K562 (cell line): ENCODE measurements around the genes SYNC, C1orf94 and GJB4.

DNA sequence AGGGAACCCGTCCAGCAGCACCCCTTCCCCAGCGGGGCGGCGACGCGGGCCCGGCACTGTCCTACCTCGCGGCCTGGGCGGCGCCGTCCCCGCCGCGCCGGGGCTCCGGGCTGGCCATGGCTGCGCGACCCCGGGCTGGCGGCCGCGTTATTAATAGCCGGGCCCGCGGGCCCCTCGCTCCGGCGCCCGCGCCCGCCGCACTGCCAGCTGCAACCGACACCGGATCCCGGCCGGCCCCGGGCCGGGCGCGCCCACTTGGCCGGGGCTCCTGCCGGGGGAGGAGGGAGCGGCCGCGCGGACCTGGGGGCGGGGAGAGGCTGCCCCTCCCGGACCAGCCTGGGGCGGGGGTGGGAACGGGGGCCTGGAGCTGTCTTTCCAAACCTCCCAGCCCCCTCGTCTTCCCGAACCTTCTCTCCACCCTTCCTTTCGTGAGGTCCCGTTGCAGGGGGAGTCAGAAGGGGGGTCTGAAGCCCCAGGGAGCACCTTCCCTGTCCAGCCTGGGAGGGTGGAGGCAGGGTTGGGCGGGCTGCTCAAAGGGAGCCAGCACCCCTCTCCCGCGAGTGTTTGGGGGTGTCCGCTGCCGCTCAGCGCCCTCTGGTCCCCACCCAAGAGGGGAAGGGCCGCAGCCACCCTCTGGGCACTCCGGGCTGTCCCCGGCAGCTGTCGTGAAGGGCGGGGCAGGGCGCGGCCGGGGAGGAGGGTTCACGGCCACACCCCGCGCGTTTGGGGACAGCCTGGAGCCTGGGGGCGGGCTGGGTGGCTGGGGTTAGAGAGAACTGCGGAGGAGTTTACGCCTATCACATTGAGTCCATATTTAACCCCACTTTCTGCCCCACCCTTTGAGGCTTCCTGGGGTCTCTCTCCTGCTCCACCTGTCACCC is at the start of gene SYNC:
TSS of gene SYNC (minus strand) at position 228 of the 881 bp plus-strand sequence.
- RAMPAGE, long total RNA, result no peak
- RRBS, result 4% methylated on average over 31 of the region's 76 CpGs
PRO-cap:
- standard, result bidirectional peak, plus-strand start at position 287 of the sequence, minus-strand start at position 202 of the sequence; bidirectional peak, plus-strand start at position 732 of the sequence, minus-strand start at position 662 of the sequence
- CoPRO, capped RNA only, 2 experiments, result peak in 2 of 2 experiments; most common plus-strand start position 315 of the sequence (in 1); most common minus-strand start position 662 of the sequence (in 2)
- CoPRO, capped and uncapped RNA, 2 experiments, result peak in 1 of 2 experiments; most common plus-strand start position 312 of the sequence (in 1); most common minus-strand start position 228 of the sequence (in 1)
- CoPRO, uncapped RNA only, 2 experiments, result peak in 1 of 2 experiments; most common plus-strand start position 705 of the sequence (in 1); most common minus-strand start position 649 of the sequence (in 1)
CAGE:
- cytosol, long polyA plus RNA, result no peak
- long polyA plus RNA, result no peak
- nucleolus, long total RNA, result no peak
- nucleus, long polyA plus RNA, result no peak

- RAMPAGE, long total RNA, result no peak
- RRBS, result 1% methylated on average over 7 of the region's 18 CpGs
PRO-cap:
- standard, result bidirectional peak, plus-strand start at chr1:32753999, minus-strand start at chr1:32753856
- CoPRO, capped RNA only, 2 experiments, result peak in 2 of 2 experiments; most common minus-strand start chr1:32753807 (in 1)
- CoPRO, capped and uncapped RNA, 2 experiments, result peak in 2 of 2 experiments; most common minus-strand start chr1:32753696 (in 1)
- CoPRO, uncapped RNA only, 2 experiments, result peak in 1 of 2 experiments; most common minus-strand start chr1:32753815 (in 1)
CAGE:
- cytosol, long polyA plus RNA, result no peak
- long polyA plus RNA, result no peak
- nucleolus, long total RNA, result no peak
- nucleus, long polyA plus RNA, result no peak
These were observed 12.0 kb downstream of the KIAA1522 start for GRCh38 chr1:32753657-32753905.

- RAMPAGE, long total RNA, result no peak
- RRBS, result no CpG with 5 or more reads among the region's 15 CpGs
PRO-cap:
- standard, result no peak
- CoPRO, capped RNA only, 2 experiments, result no peak in any of the 2 experiments
- CoPRO, capped and uncapped RNA, 2 experiments, result peak in 2 of 2 experiments; most common plus-strand start chr1:32775261 (in 1); most common minus-strand start chr1:32775606 (in 1)
- CoPRO, uncapped RNA only, 2 experiments, result peak in 2 of 2 experiments; most common plus-strand start chr1:32775322 (in 1); most common minus-strand start chr1:32775321 (in 1)
CAGE:
- cytosol, long polyA plus RNA, result no peak
- long polyA plus RNA, result no peak
- nucleolus, long total RNA, result no peak
- nucleus, long polyA plus RNA, result no peak
These were observed 33.9 kb downstream of the KIAA1522 start for GRCh38 chr1:32775159-32776348.

DNA sequence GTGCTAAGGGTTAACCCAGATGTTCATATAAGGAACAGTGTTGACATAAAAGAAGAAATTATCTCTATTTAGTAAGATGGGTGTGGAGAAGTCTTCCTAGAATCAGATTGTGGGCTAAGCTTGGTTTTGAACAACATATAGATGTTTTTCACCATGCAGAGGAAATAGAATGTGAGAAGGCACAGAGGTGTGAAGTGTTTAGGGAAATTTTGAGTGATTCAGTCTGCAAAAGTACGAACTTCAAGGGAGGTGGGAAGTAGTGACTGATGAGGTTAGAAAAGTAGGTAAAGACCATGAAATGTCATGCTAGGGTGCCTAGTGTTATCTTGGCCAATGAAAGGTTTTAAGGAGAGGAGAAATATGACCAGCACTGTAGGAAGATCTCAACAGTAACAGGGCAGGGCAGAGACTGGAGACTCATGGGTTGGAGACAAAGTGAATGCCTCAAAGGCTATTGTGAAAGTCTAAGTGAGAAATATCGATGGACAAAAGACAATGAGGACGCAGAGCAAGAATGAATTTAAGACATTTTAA is 18.1 kb downstream of the YARS1 start:
- RAMPAGE, long total RNA, result no peak
- RRBS, result no CpG with 5 or more reads among the region's 3 CpGs
PRO-cap:
- standard, result no peak
- CoPRO, capped RNA only, 2 experiments, result no peak in any of the 2 experiments
- CoPRO, capped and uncapped RNA, 2 experiments, result no peak in any of the 2 experiments
- CoPRO, uncapped RNA only, 2 experiments, result no peak in any of the 2 experiments
CAGE:
- cytosol, long polyA plus RNA, result no peak
- long polyA plus RNA, result no peak
- nucleolus, long total RNA, result no peak
- nucleus, long polyA plus RNA, result no peak

GRCh38 chr1:32925796-32926142 is 24.6 kb upstream of the TMEM54 start:
- RAMPAGE, long total RNA, result no peak
- RRBS, result no CpG with 5 or more reads among the region's 11 CpGs
PRO-cap:
- standard, result no peak
- CoPRO, capped RNA only, 2 experiments, result no peak in any of the 2 experiments
- CoPRO, capped and uncapped RNA, 2 experiments, result no peak in any of the 2 experiments
- CoPRO, uncapped RNA only, 2 experiments, result no peak in any of the 2 experiments
CAGE:
- cytosol, long polyA plus RNA, result no peak
- long polyA plus RNA, result no peak
- nucleolus, long total RNA, result no peak
- nucleus, long polyA plus RNA, result no peak

- RAMPAGE, long total RNA, result no peak
- RRBS, result no CpG with 5 or more reads among the region's 3 CpGs
PRO-cap:
- standard, result no peak
- CoPRO, capped RNA only, 2 experiments, result no peak in any of the 2 experiments
- CoPRO, capped and uncapped RNA, 2 experiments, result no peak in any of the 2 experiments
- CoPRO, uncapped RNA only, 2 experiments, result peak in 1 of 2 experiments; most common minus-strand start chr1:32992363 (in 1)
CAGE:
- cytosol, long polyA plus RNA, result no peak
- long polyA plus RNA, result no peak
- nucleolus, long total RNA, result no peak
- nucleus, long polyA plus RNA, result no peak
These were observed 27.8 kb upstream of the RNF19B start for GRCh38 chr1:32992227-32992982.

DNA sequence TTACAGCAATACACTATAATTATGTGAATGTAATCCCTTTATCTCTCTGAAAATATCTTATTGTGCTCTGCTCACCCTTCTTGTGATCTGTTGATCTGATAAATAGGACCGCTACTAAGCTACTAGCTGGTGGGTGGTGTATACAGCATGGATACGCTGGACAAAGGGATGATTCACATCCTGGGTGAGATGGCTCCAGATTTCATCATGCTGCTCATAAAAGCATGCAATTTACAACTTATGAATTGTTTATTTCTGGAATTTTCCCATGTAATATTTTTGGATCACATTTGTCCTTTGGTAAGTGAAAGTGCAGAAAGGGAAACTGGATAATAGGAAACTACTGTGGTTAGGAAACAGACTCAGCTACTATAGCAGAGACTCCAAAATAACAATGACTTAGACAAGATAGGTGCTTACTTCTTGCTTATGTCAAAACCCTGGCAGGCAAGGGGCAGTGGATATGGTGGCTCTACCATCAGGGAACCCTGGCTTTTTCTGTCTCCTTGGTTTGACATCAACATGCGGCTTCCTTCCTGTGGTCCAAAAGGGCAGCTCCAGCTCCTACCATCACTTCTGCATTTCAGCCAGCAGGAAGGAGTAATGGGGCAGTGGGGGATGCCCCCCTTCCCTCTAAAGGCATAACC is 13.6 kb upstream of the AK2 start:
- RAMPAGE, long total RNA, result no peak
- RRBS, result no CpG with 5 or more reads among the region's 3 CpGs
PRO-cap:
- standard, result no peak
- CoPRO, capped RNA only, 2 experiments, result no peak in any of the 2 experiments
- CoPRO, capped and uncapped RNA, 2 experiments, result no peak in any of the 2 experiments
- CoPRO, uncapped RNA only, 2 experiments, result no peak in any of the 2 experiments
CAGE:
- cytosol, long polyA plus RNA, result no peak
- long polyA plus RNA, result no peak
- nucleolus, long total RNA, result no peak
- nucleus, long polyA plus RNA, result no peak

DNA sequence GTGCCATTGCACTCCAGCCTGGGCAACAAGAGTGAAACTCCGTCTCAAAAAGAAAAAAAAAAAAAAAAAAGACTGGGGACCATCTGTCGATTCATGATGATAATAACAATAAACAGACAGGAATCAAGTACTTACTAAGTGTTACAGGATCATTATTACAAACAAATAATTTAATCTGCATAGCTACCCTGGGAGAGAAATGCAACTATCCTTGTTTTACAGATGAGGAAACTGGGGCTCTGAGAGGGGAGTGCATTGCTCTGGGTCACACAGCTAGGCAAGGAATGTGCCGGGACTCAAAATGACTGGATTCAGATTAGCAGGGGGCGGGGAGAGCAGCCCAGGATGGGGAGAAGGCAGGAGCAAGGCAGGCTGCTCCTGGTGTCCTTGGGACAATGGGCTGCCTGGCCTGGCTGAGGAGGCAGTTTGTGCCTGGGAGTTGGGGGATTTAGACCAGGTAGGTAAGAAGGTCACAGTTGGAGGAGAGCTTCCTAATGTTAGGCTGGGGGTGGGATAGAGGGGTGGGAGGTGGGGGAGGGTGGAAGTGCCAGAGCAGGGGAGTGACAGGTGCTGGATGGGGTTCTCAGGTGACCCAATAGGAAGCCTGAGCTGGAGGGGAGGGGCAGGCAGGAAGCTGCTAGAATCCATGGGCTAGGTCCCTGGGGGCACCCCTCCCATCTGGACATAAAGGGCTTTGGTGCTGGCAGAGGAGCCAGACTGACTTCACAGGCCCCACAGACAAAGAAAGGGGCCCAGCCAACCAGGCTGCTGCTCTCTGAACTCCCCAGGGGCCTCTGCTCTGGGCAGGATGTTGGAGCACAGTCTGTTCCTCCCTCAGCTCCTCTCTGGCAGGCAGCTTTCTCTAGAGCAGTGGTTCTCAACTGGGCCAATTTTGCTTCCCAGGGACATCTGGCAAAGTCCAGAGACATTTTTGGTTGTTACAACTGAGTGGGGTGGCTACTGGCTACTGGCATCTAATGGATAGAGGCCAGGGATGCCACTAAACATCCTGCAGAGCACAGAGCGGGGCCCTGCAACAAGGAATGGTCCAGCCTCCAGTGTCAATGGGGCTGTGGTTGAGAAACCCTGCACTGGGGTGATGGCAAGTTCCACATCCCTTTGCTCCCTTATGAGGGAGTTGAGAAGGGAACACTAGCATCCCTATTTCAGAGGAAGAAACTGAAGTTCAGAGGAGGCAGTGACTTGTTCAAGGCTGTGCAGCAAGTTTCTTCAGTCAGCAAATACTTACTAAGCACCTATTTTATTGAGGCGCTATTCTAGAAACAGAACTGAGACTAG is 28.9 kb downstream of the TRIM62 start:
- RAMPAGE, long total RNA, result no peak
- RRBS, result no CpG with 5 or more reads among the region's 6 CpGs
PRO-cap:
- standard, result no peak
- CoPRO, capped RNA only, 2 experiments, result no peak in any of the 2 experiments
- CoPRO, capped and uncapped RNA, 2 experiments, result no peak in any of the 2 experiments
- CoPRO, uncapped RNA only, 2 experiments, result no peak in any of the 2 experiments
CAGE:
- cytosol, long polyA plus RNA, result no peak
- long polyA plus RNA, result no peak
- nucleolus, long total RNA, result no peak
- nucleus, long polyA plus RNA, result no peak

DNA sequence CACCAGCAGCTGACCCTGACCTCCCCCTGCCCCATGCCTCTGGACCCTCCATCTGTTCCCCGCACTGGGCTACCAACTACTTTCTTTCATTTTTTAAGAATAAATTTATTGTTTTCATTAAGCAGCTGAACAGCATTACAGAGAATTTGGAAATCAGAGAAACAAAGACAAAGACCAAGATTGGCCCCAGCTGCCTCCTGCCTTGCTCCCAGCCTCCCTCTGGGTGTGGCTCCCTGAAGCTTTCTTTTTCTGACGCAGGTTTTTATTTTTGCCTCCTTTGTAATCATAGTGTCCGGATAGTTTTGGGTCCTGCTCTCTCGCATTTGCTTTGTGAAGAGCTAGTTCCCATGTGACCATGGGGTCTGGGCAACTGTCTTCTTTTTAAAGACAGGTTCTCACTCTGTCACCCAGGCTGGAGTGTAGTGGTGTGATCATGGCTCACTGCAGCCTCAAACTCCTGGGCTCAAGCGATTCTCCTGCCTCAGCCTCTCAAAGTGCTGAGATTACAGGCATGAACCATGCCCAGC is 12.9 kb downstream of the ZNF362 start:
- RAMPAGE, long total RNA, result no peak
- RRBS, result no CpG with 5 or more reads among the region's 5 CpGs
PRO-cap:
- standard, result no peak
- CoPRO, capped RNA only, 2 experiments, result no peak in any of the 2 experiments
- CoPRO, capped and uncapped RNA, 2 experiments, result no peak in any of the 2 experiments
- CoPRO, uncapped RNA only, 2 experiments, result no peak in any of the 2 experiments
CAGE:
- cytosol, long polyA plus RNA, result no peak
- long polyA plus RNA, result no peak
- nucleolus, long total RNA, result no peak
- nucleus, long polyA plus RNA, result no peak

DNA sequence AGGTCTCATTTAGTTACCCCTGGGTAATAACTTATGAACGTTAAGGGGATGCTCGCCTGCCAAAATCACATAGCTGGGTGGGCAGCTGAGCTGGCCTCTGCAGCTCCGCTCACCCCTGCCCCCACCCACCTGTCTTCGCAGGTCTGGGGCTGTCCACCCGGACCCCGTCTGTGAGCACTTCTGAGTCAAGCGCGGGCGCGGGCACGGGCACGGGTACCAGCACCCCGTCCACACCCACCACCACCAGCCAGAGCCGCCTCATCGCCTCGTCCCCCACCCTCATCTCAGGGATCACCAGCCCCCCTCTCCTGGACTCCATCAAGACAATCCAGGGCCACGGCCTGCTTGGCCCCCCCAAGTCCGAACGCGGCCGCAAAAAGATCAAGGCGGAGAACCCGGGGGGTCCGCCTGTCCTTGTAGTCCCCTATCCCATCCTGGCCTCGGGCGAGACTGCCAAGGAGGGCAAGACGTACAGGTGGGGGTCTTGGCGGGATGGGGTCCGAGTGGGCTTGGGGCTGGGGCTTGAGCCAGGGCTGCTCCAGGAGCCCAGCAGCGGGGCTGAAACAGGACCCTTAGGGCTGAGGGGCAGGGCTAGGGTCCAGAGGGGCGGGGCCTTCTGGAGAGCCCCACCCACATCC is 23.8 kb downstream of the ZNF362 start:
- RAMPAGE, long total RNA, result no peak
- RRBS, result no CpG with 5 or more reads among the region's 31 CpGs
PRO-cap:
- standard, result no peak
- CoPRO, capped RNA only, 2 experiments, result no peak in any of the 2 experiments
- CoPRO, capped and uncapped RNA, 2 experiments, result no peak in any of the 2 experiments
- CoPRO, uncapped RNA only, 2 experiments, result no peak in any of the 2 experiments
CAGE:
- cytosol, long polyA plus RNA, result no peak
- long polyA plus RNA, result no peak
- nucleolus, long total RNA, result no peak
- nucleus, long polyA plus RNA, result no peak

DNA sequence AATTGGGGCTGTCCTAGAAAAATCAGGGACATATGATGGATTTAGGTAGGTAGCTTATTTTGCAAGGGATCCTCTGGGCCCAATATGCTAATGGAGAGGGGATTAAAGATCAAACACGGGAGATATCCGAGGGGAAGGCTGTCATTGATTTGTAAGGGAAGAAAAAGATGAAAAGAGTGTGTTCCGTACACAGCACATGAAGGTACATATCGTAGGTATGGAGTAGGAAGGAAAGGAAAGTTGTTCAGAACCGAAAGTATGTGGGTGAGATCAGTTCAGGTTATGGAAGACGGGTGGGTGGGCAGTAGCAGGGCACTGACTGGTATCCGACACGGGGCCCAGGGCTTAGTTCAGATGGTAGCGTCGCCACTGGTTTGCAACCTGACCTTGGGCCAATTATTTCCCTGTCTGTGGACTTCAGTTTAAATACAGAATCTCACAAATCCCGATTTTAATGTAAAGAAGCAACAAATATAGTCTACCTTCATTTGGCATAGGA is 27.7 kb upstream of the A3GALT2 start:
- RAMPAGE, long total RNA, result no peak
- RRBS, result no CpG with 5 or more reads among the region's 11 CpGs
PRO-cap:
- standard, result no peak
- CoPRO, capped RNA only, 2 experiments, result peak in 1 of 2 experiments; most common minus-strand start position 364 of the sequence (in 1)
- CoPRO, capped and uncapped RNA, 2 experiments, result peak in 2 of 2 experiments; most common minus-strand start position 389 of the sequence (in 1)
- CoPRO, uncapped RNA only, 2 experiments, result peak in 1 of 2 experiments; most common minus-strand start position 360 of the sequence (in 1)
CAGE:
- cytosol, long polyA plus RNA, result no peak
- long polyA plus RNA, result no peak
- nucleolus, long total RNA, result no peak
- nucleus, long polyA plus RNA, result no peak

DNA sequence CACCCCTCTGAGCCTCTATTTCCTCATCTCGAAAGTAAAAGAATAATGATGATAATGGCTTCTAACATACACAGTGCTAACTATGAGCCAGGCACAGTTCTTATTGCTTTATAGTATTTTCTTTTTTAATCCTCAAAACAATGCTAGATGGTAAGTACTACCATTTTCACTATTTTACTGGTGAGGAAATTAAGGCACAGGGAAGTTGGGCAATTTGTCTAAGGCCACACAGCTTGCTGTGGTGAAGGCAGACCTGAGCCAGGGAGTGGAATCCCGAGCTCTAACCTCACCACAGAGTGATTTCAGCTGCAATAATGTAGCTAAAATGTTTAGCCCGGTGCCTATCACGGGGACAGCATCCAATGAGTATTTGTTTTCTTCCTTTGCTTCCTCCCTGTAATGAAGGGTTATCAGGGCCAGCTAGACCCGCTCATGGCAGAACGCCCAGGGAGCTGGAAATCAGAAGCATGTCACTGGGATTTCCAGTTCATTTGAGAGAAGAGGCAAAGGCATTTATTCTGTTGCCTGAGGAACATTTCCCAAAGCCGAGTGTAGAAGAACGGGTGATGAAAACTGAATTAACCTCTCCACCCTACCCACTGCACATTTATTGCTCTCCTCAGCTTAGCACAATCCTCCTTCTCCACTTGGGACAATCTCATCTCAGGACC is 183.0 kb downstream of the ZSCAN20 start:
- RAMPAGE, long total RNA, result no peak
- RRBS, result no CpG with 5 or more reads among the region's 8 CpGs
PRO-cap:
- standard, result no peak
- CoPRO, capped RNA only, 2 experiments, result no peak in any of the 2 experiments
- CoPRO, capped and uncapped RNA, 2 experiments, result no peak in any of the 2 experiments
- CoPRO, uncapped RNA only, 2 experiments, result no peak in any of the 2 experiments
CAGE:
- cytosol, long polyA plus RNA, result no peak
- long polyA plus RNA, result no peak
- nucleolus, long total RNA, result no peak
- nucleus, long polyA plus RNA, result no peak

DNA sequence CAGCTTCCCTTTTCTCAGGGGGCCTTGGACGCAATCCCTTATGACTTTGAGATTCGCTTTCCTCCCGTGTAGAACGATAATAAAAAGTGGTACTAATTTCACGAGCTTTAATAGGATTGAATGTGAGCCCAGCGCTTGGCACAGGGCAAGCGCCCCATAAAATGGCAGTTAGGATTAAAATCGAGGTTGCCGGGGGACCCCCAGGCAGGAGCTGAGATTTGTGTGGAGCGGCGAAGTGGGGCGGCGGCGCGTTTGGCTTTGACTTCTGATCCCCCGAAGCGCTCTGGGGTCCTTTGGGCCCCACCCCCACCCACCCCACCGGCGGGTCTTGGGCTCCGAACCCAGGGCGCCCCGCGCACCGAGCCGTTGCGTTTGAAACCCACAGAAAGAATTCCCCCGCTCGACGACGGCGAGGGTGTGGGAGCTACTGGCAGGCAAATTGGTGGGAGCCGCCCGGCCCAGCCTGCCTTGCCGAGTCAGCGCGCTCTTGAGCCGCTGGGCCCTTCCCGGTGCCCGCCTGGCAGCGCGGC is at the start of gene C1orf94:
TSS of gene C1orf94 (plus strand) at position 354 of the 530 bp plus-strand sequence.
- RAMPAGE, long total RNA, result no peak
- RRBS, result 26% methylated on average over 9 of the region's 41 CpGs
PRO-cap:
- standard, result no peak
- CoPRO, capped RNA only, 2 experiments, result no peak in any of the 2 experiments
- CoPRO, capped and uncapped RNA, 2 experiments, result no peak in any of the 2 experiments
- CoPRO, uncapped RNA only, 2 experiments, result no peak in any of the 2 experiments
CAGE:
- cytosol, long polyA plus RNA, result no peak
- long polyA plus RNA, result no peak
- nucleolus, long total RNA, result no peak
- nucleus, long polyA plus RNA, result no peak

- RAMPAGE, long total RNA, result no peak
- RRBS, result 0% methylated on average over 3 of the region's 7 CpGs
PRO-cap:
- standard, result no peak
- CoPRO, capped RNA only, 2 experiments, result no peak in any of the 2 experiments
- CoPRO, capped and uncapped RNA, 2 experiments, result no peak in any of the 2 experiments
- CoPRO, uncapped RNA only, 2 experiments, result no peak in any of the 2 experiments
CAGE:
- cytosol, long polyA plus RNA, result no peak
- long polyA plus RNA, result no peak
- nucleolus, long total RNA, result no peak
- nucleus, long polyA plus RNA, result no peak
These were observed at the start of gene GJB4 for GRCh38 chr1:34759367-34759859. TSS of gene GJB4 (plus strand) at chr1:34759740.

DNA sequence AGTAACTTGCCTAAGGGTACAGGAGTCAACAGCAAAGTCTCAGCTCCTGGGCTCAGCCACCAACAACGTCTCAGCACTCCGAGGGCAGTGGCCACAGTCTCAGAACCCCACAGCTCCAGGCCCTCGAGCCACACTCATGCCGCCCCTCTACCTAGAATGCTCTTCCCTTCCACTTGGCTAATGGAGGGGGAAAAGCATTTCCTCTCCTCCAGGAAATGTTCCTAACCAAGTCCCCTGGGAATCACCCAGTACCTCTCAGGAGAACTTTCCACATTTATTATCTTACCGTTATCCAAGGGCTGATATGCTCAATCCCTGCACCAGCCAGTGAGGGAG is 1.0 kb upstream of the GJA4 start:
- RAMPAGE, long total RNA, result no peak
- RRBS, result no CpG with 5 or more reads among the region's 5 CpGs
PRO-cap:
- standard, result no peak
- CoPRO, capped RNA only, 2 experiments, result no peak in any of the 2 experiments
- CoPRO, capped and uncapped RNA, 2 experiments, result no peak in any of the 2 experiments
- CoPRO, uncapped RNA only, 2 experiments, result no peak in any of the 2 experiments
CAGE:
- cytosol, long polyA plus RNA, result no peak
- long polyA plus RNA, result no peak
- nucleolus, long total RNA, result no peak
- nucleus, long polyA plus RNA, result no peak

DNA sequence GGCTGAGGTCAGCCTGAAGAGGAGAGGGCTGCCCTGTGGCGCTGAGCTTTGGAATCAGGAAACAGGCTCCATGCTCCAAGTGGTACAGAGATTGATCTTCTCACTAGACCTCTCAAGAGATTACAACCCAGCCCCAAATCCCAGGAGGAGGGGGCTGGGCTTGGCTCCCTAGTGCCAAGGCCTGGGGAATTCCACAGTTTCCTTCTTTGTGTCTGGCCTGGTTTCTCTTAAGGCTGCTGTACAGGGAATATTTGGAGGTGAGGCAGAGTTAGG is 1.1 kb downstream of the TMEM35B start:
- RAMPAGE, long total RNA, result no peak
- RRBS, result no CpG with 5 or more reads among the region's 1 CpG
PRO-cap:
- standard, result no peak
- CoPRO, capped RNA only, 2 experiments, result no peak in any of the 2 experiments
- CoPRO, capped and uncapped RNA, 2 experiments, result no peak in any of the 2 experiments
- CoPRO, uncapped RNA only, 2 experiments, result no peak in any of the 2 experiments
CAGE:
- cytosol, long polyA plus RNA, result no peak
- long polyA plus RNA, result no peak
- nucleolus, long total RNA, result no peak
- nucleus, long polyA plus RNA, result no peak

GRCh38 chr1:35191606-35192316 is 1.2 kb downstream of the SFPQ start:
- RAMPAGE, long total RNA, result no peak
- RRBS, result 2% methylated on average over 16 of the region's 57 CpGs
PRO-cap:
- standard, result bidirectional peak, plus-strand start at chr1:35192164, minus-strand start at chr1:35192002
- CoPRO, capped RNA only, 2 experiments, result peak in 2 of 2 experiments; most common plus-strand start chr1:35192187 (in 2); most common minus-strand start chr1:35191959 (in 1)
- CoPRO, capped and uncapped RNA, 2 experiments, result peak in 2 of 2 experiments; most common plus-strand start chr1:35192187 (in 2); most common minus-strand start chr1:35191990 (in 1)
- CoPRO, uncapped RNA only, 2 experiments, result peak in 2 of 2 experiments; most common plus-strand start chr1:35191904 (in 1); most common minus-strand start chr1:35191656 (in 1)
CAGE:
- cytosol, long polyA plus RNA, result start-site peak on the plus strand at chr1:35192164-35192226, 15 and 9 reads in 2 replicates
- long polyA plus RNA, result start-site peak on the minus strand at chr1:35192224-35192284, 104 and 201 reads in 2 replicates
- nucleolus, long total RNA, result no peak
- nucleus, long polyA plus RNA, result no peak

DNA sequence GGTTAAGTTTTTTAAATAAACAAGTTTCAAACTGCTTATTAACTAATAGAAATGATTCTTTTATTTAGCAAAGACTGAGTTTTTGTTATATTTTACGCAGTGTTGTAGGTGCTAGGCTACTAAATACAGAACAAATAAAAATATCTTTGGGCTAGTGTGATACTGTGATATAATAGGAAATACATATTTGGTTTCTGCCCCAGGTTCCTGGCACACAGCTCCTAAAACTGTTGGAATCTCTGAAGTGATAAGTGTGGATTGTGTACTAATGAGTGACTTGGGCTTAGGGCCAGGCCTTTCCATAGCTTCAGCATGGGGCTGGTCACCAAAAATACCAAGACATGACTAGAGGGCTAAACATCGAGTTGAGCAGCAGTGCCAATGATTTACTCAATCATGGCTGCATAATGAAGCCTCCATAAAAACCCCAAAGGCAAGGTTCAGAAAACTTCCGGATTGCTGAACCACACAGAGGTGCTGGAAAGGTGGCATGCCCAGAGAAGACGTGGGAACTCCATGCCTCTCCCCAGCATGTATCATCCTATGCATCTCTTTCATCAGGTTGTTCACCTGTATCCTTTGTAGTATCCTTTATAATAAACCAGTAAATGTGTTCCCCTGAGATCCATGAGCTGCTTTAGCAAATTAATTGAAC is 51.5 kb downstream of the ZMYM4 start:
- RAMPAGE, long total RNA, result no peak
- RRBS, result no CpG with 5 or more reads among the region's 4 CpGs
PRO-cap:
- standard, result no peak
- CoPRO, capped RNA only, 2 experiments, result no peak in any of the 2 experiments
- CoPRO, capped and uncapped RNA, 2 experiments, result no peak in any of the 2 experiments
- CoPRO, uncapped RNA only, 2 experiments, result no peak in any of the 2 experiments
CAGE:
- cytosol, long polyA plus RNA, result no peak
- long polyA plus RNA, result no peak
- nucleolus, long total RNA, result no peak
- nucleus, long polyA plus RNA, result no peak